Metastatic Lung Carcinoma in the Adrenal Gland (tissue), 1 donor: ENCODE measurements around a stretch of chr15.

- PRO-cap: no peak
Observed at GRCh38 chr15:66410958-66411627, 24.4 kb downstream of the MAP2K1 start.

DNA sequence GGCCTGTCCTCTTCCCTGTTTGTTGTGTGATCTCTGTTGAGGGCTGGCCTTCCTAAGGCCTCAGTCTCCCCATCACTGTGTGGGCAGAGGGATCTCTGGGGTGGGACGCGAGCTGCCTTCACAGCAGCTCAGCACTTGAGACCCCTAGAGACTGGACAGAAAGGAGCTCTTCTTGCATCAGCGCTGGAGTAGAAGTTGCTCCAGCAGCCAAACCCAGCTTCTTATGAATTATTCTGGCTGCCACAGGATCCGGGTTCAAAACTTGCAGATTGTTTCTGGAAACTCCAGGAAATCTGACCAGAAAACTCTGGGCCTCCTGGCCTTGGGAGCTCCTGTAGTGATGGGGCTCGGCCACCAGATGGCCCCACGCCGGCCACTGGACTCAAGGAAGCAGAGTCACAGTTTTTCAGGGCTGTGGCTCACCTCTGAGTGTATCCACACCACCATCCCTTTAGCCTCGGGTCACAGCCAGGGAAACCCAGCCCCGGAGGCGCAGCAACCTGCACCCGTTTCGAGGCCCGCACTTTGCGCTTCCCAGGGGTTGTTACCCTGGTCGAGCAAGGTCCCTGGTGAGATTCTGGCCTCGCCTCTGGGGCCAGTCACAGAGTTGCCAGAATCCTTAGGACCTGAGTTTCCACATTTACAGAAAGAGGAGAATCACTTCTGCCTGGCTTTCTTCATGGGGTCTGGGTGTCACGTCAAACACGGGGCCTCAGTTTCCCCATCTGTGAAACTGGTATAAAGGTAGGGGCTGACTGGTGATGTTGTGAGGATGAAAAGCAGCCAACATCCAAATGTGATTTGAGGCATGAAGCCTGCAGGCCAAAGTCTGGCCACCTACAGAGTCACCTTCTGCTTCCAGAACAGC lies 53.4 kb upstream of the LCTL start:
- PRO-cap: no peak

DNA sequence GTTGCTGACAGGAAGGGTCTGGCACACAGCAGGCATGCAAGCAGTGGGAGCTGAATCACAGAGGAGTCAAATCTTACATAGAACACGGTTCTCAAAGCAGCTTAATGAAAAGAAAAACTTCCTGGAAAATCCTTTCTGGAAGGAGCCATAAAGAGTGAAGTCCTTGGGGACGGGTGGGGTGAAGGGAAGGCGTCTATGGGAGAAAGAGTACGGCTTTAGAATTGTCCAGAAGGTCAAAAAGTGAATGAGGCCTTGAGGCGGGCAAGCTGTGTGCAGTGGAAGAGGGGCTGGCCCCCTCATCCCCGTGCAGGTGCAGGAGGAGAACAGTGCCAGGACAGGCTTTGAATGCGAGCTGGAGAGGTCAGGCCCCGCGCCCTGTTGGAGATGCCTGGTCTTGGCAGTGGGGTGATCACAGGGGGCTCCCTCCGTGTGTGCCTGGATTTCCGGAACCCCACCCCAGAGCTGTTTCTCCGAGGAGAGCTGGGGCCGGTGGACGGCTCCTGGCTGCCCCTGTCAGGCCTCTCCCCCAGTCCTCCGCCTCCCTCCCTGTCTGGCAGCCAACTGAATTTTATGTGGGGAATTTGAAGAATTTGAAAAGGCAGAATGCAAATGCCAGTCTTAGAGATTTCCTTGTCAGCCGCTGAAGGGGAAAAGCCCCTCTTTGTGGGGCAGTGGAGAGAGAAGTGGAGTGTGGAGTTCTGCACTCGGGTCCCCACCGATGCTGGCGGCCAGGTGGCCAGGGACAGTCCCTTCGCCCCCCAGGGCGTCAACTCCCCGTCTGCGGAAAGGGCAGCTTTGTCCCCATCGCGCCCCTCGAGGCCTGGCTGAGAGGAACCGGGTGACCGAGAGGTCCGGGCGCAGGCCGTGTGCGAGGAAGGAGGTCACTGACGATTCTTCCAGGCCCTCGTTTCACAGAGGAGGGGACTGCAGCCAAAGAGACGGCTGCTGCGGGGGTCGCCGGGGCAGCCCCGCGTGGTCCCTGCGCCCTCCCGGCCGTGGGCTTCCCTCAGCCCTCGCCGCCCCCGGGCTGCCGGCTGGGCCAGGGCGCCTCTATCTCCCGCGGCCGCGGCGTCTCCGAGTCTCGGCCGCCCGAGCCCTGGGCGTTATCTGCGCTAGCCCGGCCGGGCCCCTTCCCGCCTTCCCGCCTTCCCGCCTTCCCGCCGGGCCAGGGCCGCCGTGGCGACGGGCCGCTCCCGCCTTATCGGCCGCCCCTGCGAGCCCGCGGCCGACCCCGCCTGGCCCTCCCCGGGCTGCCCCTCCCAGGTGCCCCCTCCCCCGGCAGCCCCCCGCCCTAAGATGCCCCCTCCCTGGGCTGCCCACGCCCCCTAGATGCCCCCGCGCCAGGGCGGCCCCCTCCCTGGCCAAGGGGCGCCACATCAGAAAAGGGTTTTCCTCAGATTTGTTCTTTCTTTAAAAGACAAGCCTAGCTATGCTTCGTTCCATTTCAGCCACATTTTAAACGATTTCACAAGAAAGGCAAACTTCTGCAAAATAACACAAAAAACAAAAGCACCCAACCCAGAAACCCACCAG lies 56.0 kb upstream of the LCTL start:
- PRO-cap: no peak

DNA sequence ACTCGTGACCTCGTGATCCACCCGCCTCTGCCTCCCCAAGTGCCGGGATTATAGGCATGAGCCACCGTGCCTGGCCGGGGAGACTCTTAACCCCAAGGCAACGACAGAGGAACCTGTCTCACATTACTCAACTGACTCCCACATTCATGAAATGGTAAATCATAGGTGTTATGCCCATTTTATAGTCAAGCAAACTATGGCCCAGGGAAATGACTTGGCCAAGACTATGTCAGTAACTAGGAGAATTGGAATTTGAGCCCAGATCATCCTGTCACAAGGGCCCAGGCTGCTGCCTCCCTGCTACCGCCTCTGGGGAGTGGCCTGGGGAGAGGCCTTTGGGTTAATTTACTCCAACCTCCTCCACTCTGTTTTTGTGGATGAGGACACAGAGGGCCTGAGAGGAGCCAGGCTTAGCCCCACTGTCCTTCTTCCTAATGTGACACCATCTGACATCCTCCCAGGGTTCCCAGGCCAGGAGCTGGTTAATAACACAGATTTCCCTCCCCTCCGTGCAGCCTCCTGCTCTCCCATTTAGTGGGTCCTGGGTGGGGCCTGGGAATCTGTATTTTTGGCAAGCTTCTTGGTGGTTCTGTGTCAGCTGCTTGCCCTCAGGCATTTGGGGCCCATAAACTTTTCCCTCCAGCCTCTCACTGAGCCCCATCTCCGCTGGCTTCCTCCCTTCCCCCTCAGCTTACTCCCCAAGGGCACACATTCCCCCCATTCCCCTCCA lies 45.1 kb upstream of the SMAD6 start:
- PRO-cap: no peak

GRCh38 chr15:66703281-66703541 lies 1.2 kb downstream of the SMAD6 start:
- PRO-cap: no peak

DNA sequence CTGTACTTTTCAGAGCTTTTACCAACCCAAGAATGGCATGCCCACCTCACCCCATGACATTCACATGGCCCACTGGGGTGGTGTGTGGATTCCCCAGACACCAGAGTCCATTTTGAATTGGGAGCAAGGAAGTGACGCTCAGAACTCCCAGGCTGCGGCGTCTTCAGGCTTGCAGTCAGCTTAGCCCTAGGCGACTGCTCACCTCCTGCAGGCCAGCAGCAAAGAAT lies 59.7 kb downstream of the SMAD6 start:
- PRO-cap: no peak

DNA sequence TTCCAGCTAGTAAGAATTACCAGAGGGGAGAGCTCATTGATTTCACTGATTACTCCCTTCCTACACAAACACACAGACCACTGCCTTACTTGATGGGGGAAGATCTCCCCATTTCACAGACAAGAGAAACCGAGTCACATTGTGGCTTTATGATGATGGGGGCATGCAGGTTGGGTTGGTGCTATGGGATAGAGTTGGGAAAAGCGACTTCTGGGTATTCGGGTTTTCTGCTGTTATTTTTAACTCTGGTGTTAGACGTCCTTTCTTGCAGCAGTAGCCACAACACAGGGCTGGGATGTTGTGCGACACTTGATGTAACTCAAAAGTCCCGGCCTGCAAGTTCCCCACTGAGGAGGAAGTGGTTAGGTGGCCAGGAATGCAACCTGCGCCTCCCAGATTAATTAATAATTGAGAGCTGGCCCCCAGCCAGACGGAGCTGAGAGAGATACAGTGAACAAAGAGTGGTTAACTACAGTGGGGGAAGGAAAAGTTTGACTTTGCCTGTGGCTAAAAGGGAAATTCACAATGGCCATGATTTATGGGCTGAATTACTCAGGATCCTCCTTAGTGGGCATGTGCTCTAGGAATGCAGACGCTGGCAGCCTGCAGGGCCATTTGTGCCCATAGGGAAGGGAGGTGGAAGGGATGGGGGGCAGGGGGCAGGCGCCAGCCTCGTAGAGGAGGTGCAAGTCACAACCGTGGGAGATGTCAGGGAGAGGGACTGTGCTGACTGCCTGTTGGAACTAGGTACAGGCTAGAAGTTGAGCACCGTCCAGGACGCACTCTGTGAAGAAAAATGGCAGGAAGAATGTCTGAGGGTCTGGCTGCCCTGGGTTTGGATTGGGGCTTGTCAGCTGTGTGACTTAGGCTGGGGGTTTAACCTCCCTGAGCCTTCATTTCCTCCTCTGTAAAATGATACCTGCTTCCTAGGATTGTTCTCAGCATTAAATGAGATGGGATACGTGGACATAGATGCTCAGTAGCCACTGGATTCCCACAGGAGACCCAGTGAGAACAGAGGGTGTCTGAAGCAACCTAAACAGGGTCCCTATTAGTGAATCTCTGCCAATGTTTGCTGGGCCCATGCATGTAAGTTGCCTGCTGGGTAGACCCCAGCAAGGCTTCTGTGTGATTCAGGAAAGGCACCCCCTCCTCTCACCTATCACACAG lies 63.9 kb downstream of the SMAD6 start:
- PRO-cap: no peak

DNA sequence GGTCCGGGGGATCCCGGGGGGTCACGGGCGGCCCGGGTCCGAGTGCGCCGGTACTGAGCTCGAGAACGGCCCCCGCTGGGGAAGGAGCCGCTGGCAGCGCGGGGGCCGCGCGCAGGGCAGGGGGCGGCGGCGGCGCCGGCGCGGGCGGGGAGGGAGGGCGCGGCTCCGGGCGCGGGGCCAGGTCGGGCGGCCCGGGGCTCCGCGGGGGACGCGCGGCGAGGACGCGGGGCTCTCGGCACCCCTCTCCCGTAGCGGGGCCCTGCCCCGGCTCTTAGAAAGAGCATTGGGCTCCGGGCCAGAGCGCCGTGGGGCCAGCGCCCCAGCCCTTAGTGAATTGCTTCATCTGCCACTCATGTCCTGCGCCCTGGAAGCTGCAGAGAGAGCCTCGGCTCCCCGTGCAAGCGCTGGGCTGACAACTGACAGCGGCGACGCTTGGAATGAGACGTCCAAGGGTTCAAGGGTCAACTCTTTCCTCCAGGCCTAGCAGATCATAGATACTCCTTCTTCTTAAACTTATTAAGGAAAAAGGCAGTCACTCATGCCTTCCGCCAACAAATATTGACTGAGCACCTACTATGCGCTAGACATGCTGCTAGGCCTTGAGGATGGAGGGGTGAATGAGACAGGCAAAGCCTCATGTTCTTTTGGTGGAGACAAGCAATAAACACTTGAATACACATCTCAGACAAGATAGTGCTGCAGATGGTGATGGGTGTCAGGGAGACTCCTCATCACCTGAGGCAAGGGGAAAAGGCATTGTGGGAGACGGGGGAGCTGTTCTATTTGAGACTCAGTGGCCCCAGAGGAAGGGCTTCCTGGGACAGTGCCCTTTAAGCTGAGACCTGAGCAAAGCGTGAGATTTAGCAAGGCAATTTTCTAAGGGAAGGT lies 140.9 kb downstream of the SMAD6 start:
- PRO-cap: unidirectional peak, minus-strand start at position 273 of the sequence

GRCh38 chr15:66877729-66878477 lies 175.9 kb downstream of the SMAD6 start:
- PRO-cap: no peak

GRCh38 chr15:66931586-66932824 lies 133.4 kb upstream of the SMAD3 start:
- PRO-cap: unidirectional peak, minus-strand start at chr15:66931822

DNA sequence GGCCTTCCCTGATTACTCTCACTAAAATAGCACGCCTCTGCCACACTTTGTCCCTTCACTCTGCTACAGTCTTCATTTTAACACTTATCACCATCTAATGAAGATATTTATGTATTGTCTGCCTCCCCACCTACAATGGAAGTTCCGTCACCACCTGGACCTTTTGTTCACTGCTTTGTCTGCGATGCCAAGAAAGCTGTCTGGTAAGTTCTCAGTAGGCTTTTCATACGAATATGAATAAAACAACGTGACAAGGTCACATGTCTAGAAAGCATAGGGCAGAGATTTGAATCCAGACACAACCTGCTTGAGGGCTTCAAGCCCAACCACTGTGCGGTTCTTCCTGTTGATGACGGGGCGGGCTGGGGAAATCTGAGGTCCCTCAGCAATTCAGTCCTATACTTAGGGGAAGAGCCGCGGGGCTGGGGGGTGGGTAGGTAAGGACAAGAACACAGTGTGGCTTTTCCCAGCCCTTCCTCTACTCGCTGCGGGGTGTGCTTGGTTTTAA lies 32.5 kb upstream of the SMAD3 start:
- PRO-cap: no peak

- PRO-cap: no peak
Observed at GRCh38 chr15:67092411-67093319, 27.3 kb downstream of the SMAD3 start.

- PRO-cap: bidirectional peak, plus-strand start at chr15:67121281, minus-strand start at chr15:67121162
Observed at GRCh38 chr15:67120892-67122023, 55.9 kb downstream of the SMAD3 start.

GRCh38 chr15:67168158-67169007 lies 86.1 kb downstream of the AAGAB start:
- PRO-cap: no peak

- PRO-cap: no peak
Observed at GRCh38 chr15:67201510-67202875, 52.5 kb downstream of the AAGAB start.

DNA sequence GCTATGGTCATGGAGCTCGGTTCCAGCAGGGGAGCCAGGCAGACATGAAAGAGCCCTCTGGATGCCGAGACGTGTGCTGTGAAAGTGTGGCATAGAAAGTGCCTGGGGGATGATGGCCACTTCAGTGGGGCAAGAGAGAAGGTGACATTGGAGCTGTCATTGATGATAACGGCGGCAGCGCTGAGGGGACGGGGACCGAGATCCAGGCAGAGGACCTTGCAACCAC lies 15.8 kb downstream of the SKOR1 start:
- PRO-cap: no peak

DNA sequence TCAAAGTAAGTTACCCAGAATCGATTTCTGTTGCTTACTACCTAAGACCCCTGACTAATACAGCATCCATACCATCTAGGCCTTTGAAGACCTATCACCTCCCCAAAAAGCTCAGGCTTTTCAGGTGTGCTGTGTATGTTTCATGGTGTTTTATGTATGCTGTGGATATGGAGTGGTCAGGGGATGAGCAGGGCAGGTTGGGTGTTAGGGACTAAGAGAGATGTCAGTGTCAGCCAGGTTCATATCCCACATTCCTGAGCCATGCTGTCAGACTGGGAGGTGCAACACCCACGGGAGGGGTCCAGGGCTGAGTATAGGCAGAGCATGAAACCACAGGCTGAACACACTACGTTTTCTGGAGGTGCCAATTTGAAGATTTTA lies 112.5 kb upstream of the PIAS1 start:
- PRO-cap: no peak

- PRO-cap: no peak
Observed at GRCh38 chr15:68200327-68201285, 4.5 kb downstream of the CALML4 start.

GRCh38 chr15:68277115-68277513 lies 431 bp upstream of the FEM1B start:
- PRO-cap: unidirectional peak, minus-strand start at chr15:68277299

DNA sequence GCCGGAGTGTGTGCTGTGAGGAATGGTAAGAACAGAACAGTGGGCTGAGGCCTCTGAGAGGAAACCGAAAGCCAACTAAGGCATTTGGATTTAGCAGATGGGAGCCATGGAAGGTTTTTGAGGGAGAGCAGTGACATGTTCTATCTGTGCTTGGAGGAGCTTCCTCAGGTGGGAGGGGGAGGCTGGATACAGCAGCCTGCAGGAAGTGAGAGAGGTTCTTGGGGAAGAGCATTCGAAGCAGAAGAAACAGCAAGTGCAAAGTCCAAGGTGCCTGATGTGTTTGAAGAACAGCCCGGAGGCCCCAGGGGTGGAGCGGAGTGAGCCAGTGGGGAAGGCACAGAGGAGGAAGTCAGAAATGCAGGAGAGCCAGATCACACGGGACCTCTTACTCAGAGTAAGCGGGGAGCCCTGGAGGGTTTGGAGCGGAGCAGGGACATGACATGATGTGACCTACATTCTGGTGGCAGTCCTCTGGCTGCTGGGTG lies 10.9 kb downstream of the ITGA11 start:
- PRO-cap: unidirectional peak, plus-strand start at position 352 of the sequence